Trachea (tissue), 1 donor: ENCODE measurements around the genes DENND6B, ADM2 and CHKB.

GRCh38 chr22:50287753-50288324, 17.7 kb upstream of the MAPK11 start:
- PRO-cap = no peak

- PRO-cap = no peak
Measured at GRCh38 chr22:50300135-50300752, 7.2 kb downstream of the PLXNB2 start.

GRCh38 chr22:50308262-50309166, 1.1 kb upstream of the PLXNB2 start:
- PRO-cap = bidirectional peak, plus-strand start at chr22:50308854, minus-strand start at chr22:50308634

DNA sequence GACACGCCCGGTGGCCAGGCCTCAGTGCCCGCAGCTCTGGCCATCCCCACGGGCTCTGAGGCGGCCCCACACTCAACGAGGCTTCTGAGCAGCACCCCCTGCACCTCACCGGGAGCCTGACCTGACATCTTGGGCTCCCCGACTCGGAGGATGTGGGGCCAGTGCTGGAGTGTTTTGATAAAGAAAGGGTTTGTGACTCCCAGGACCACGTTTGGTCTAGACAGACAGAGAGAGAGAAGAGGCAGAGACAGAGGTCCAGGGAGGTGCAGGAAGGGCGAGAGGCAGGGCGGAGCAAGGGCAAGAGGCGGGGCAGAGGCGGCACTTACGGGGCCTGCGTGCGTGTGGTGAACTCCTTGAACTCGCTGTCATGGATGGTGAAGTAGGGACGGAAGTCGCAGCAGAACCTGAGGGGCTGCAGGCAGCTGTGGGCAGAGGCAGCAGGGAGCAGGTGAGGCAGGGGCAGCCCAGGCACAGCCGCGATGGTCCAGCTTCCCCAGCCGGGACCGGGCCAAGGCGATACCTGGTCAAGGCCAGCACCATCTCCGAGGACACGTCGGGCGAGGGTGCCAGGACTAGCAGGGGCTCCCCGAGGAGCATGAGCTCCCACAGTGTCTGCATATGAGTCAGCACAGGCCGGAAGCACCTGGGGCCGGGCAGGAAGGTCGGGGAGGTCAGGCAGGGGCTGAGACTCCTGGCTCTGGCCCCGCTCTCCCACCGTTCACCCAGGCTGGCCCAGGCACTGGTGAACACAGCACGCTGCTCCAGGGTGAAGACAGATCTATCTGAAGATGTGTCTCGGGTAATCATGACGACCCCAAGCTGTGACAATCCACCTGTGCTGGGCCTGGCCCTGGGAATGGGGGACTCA, 7.1 kb upstream of the PLXNB2 start:
- PRO-cap = unidirectional peak, plus-strand start at position 368 of the sequence

GRCh38 chr22:50326605-50327917, at the start of gene DENND6B:
DENND6B (minus strand) TSS chr22:50327012.
- PRO-cap = no peak

DNA sequence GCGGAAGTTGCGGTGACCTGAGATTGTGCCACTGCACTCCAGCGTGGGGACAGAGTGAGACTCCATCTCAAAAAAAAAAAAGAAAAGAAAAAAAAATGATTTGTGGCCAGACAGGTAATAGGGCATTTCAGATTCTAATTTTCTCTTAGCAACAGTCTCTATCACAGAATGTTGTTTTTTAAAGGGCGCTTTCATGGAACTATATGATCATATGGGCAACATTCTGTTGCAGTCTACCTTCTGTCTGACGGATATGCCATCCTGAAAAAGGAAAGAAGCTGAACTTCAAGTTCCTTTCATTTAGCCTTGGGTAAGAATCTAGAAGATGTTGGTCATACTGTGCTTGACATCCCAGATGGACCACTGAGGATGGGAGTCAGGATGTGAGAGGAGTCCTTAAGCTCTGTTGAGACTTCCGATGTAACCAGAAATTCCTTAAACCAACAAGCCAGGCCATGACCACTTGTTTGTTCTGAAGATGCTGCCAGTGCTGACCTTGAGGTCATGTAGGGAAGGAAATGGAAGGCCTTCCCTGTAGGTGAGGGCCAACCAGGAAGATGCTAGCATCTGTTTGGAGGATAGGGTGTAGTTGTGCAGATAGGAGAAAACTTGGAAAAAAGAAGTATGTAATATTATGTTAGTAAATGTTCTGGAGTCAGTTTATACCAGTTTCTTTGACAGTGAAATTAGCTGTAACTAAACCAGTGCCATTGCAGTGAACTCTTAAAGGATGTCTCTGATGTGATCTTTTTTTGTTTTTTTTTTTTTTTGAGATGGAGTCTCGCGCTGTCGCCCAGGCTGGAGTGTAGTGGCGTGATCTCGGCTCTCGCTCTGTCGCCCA, 45.9 kb downstream of the PPP6R2 start:
- PRO-cap = no peak

DNA sequence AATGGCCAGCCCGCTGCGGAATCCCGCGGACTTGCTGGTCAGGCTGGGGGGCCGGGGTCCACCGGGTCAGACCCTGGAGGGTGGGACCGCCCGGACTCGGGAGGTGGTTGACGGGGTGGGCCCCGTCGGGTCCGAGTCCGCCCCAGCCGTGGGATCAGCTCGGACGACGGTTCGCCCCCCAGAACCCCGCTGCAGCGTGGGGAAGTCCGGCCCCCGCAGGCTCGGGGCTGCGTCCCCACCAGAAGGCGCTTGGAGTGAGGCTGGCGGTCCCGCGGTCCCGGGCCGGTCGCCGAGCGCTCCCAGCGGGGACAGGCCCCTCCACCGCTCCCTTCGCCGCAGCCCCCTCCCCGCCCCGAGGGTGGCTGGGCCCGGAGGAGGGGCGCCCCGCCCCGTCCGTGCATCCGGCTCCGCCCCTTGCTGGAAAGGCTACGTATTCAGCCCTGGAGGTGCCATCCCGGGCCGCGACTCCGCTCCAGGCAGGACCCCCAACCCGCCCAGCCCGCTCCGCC, at the start of gene ADM2:
TSS of gene ADM2 (plus strand) at position 420 of the 509 bp plus-strand sequence.
- PRO-cap = bidirectional peak, plus-strand start at position 433 of the sequence, minus-strand start at position 330 of the sequence

DNA sequence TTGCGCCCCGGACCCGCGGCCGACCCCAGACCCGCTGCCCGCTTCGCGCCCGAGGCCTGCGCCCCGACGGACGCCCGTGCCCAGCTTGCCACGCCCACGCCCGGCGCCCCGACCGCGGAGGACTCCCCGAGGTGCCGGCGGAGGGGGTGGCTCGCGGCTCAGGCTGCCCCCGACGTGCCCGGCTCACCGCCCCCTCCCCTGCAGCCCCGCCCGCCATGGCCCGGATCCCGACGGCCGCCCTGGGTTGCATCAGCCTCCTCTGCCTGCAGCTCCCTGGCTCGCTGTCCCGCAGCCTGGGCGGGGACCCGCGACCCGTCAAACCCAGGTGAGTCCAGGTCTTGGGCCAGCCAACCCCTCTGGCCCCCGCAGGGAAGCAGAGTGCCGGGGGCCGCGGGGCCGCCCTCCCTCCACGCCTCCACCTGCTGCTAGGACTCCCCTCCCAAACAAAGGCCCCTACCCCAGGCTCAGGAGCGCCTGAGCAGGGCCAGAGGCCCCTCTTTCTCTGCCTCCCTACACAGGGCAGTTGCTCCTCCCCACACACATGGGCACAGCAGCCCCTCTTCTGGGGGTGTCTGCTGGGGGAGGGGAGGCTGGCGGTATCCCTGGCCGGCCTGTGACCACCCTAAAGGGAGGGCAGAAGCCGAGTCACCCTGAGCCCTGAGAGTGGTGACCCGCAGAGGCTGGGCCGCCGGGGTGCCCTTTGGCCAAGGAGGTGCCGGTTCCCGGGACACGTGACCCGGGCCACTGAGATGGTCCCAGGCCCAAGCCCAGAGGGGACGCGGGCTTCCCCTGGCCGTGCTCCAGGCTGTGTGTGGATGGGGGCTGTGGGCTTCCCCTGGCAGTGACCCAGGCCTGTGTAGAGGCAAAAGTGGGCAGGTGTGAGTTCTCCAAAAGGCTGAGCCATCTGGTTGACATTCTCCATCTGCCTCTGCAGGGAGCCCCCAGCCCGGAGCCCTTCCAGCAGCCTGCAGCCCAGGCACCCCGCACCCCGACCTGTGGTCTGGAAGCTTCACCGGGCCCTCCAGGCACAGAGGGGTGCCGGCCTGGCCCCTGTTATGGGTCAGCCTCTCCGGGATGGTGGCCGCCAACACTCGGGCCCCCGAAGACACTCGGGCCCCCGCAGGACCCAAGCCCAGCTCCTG, 661 bp downstream of the ADM2 start:
- PRO-cap = no peak

- PRO-cap = unidirectional peak, plus-strand start at chr22:50544424
Measured at GRCh38 chr22:50543974-50544712, 1.6 kb upstream of the KLHDC7B start.

GRCh38 chr22:50576437-50577112, 1.7 kb downstream of the CPT1B start:
- PRO-cap = no peak

- PRO-cap = bidirectional peak, plus-strand start at chr22:50582679, minus-strand start at chr22:50582434; bidirectional peak, plus-strand start at chr22:50583101, minus-strand start at chr22:50582999
Measured at GRCh38 chr22:50581987-50583044, at the start of gene CHKB. CHKB (minus strand) TSS chr22:50582849.

DNA sequence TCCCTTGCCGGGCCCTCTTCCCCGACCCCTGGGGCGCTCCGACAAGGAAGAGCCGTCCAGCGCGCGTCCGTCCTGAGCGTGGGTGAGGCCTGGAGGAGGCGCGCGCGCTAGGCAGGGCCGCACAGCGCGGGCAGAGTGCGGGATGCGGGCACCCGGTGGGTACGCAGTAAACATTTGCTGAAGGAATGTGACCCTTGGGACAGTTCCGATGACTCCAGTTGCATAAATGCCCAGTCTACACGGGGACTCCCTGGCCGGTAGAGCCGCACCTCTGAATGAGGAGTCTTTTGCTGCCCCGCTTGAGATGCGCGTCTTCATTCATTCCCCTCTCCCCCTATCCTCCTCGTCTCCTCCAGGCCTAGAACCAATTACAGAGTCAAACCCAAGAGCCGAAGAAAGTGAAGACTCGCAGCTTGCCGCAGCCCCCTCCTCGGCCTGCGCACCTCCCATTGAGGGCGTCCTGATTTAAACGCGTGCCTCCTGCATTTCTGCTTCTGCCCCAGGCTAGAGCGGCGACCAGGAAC, 655 bp upstream of the CHKB start:
- PRO-cap = no peak

DNA sequence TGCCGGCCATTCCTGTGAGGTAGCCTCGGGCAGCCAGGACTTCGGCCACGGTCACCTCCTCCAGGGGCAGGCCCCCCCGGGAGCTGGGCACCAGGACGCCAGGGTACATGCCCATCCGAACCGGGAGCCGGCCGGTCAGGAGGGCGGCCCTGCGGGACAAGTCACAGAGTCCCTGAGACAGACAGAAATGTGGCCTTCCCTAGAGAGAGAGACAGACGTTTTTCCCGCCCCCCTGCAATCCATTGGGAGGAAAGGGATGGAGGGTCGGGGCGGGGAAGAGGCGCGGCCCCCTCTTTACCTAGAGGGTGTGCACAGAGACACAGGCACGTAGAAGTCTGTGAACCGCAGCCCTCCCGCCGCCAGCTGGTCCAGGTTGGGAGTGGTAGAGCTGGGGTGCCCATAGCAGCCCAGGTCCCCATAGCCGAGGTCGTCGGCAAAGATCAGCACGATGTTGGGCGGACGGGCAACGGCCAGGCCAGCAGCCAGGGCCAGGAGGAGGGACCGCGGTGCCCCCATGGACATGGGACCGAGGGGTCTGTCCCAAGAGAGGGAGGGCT, 616 bp downstream of the ARSA start:
- PRO-cap = no peak

- PRO-cap = no peak
Measured at GRCh38 chr22:50673203-50673980, 45.4 kb upstream of the ARSA start.

- PRO-cap = no peak
Measured at GRCh38 chr22:50700576-50700776, 37.5 kb upstream of the ACR start.

DNA sequence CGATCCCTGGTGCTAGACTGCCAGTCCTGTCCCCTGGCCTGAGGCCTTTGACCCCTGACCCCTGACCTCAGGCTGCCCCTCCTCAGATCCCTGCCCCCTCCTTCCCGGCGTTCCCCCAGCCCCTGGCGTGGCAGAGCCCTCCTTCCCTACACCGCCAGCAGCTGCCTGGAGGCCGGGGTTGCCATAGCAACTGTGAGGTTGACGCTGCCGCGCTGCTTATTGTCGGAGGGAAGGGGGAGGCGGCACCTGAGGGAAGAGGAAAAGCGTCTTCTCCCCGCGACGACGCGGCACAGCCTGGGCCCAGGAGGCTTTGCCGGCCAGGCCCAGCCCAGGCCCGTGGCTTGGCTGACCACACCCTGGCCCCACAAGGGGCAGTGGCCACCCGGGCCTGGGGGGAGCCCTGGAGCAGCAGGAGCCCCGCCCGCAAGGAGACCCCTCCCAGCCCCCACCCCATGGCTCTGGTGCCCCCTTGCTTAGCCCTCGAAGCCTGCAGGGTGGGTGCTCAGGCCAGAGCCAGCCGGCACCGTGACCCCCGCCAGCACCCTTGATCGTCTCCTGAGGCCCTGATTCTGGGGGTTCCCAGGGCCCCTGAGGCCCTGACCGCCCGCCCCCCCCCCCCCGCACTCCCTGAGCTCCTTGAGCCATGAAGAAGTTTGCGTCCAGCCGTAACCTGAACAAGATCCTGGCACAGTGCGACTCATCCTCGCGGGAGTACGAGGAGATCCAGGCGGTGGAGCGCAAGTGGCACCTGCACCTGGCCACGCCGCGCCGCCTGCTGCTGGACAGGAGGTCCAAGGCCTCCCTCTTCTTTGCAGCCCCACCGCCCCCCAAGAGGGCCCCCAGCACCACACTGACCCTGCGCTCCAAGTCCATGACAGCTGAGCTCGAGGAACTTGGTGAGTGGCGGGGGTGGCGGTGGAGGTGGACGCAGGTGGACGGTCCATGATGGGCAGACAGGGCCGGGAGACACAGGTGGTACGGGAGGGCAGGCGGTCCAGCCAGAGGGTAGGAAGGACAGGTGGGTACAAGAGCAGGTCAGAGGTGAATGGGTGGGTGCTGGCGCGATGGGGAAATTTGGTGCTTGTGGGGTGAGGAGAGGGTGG, 32.4 kb upstream of the ACR start:
- PRO-cap = no peak

DNA sequence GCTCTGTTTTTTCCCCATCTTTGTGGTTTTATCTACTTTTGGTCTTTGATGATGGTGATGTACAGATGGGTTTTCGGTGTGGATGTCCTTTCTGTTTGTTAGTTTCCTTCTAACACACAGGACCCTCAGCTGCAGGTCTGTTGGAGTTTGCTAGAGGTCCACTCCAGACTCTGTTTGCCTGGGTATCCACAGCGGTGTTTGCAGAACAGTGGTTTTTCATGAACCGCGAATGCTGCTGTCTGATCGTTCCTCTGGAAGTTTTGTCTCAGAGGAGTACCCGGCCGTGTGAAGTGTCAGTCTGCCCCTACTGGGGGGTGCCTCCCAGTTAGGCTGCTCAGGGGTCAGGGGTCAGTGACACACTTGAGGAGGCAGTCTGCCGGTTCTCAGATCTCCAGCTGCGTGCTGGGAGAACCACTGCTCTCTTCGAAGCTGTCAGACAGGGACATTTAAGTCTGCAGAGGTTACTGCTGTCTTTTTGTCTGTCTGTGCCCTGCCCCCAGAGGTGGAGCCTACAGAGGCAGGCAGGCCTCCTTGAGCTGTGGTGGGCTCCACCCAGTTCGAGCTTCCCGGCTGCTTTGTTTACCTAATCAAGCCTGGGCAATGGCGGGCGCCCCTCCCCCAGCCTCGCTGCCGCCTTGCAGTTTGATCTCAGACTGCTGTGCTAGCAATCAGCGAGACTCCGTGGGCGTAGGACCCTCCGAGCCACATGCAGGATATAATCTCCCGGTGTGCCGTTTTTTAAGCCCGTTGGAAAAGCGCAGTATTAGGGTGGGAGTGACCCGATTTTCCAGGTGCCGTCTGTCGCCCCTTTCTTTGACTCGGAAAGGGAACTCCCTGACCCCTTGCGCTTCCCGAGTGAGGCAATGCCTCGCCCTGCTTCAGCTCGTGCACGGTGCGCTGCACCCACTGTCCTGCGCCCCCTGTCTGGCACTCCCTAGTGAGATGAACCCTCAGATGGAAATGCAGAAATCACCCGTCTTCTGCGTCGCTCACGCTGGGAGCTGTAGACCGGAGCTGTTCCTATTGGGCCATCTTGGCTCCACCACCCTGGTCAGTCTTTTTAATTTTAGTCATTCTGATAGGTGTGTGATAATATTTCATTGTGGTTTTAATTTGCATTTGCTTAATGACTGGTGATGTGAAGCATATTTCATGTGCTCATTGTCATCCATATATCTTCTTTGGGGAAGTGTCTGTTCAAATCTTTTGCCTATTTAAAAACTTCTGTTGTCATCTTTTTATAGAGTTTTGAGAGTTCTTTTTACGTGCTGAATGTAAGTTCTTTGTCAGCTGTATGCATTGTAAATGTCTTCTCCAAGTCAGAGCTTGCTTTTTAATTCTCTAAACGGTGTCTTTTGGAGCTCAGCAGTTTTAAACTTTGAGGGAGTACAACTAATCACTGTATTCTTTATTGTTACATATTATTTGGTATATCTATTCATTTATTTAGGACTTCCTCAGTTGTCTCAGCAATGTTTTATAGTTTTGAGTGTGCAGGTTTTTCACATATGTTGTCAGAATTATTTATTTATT, 18.8 kb downstream of the ACR start:
- PRO-cap = no peak